ENCODE results near the gene SPOCK3.

DNA sequence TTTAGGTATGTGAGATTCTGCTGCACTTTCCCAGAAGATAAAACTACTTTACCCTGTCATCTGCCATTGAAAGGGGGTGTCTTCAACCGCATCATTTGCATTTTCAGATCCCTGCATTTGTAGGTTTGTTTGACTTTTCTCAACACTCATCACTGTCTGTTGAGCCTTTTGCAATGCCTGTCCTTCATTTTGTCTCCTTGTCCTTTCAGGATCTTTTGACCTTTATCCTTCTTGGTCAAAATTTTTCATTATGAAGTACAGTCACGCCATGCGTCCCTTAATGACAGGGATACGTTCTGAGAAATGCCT is 103.6 kb downstream of the TMA16 start:
- PRO-cap = unidirectional peak, plus-strand start at position 152 of the sequence
- RAMPAGE, long total RNA = no peak

GRCh38 chr4:164197697-164197996 is 186.2 kb downstream of the MARCHF1 start:
- PRO-cap = no peak
- RAMPAGE, long total RNA = no peak

GRCh38 chr4:165215798-165216514 is 8.6 kb downstream of the KLHL2 start:
- PRO-cap = no peak
- RAMPAGE, long total RNA = no peak

GRCh38 chr4:165246575-165247833 is 32.5 kb downstream of the GK3 start:
- PRO-cap = no peak
- RAMPAGE, long total RNA = no peak

DNA sequence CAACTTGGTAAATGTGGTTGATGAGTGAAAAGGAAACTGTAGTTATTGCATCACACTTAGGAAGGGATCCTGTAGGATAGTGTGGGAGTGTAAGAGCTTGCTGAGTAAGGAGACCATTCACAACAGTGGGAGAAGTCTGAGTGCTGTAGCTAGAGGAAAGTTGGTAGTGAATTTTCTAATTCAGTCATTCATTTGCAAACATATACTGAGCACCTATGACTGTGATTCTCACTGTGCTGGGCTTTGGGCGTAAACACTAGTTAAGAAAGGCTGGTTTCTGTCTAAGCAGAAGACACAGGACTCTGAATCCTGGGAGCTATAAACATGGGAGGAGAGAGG is 14.3 kb upstream of the CPE start:
- PRO-cap = no peak
- RAMPAGE, long total RNA = no peak

DNA sequence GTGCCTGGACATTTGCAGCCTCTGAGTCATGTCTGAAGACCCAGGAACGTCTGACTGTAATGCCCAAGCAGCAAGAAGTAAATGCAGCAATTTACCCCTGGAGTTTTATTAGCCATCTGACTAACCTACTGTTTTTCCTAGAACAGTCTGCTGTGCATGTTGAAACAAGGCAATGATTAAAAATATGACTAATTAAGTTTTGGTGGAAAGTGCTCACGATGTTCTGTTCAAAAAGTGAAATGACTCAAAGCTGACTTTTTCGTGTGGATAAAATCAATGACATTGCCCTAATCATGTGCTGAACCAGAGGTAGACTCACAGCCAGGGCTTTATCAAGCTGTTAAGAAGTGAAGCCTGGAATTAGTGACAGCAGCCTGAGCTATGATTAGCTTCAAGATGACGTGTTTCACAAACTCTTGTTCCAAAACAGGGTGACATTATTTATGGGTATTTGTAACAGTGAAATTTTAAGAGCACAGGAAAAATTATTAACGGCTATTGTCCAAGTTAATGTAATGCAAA is 201.7 kb downstream of the CPE start:
- PRO-cap = no peak
- RAMPAGE, long total RNA = no peak

GRCh38 chr4:166045661-166045930 is 172.6 kb downstream of the TLL1 start:
- PRO-cap = no peak
- RAMPAGE, long total RNA = no peak

GRCh38 chr4:167233701-167234899 is at the start of gene SPOCK3:
SPOCK3 (minus strand) TSS chr4:167234494.
- PRO-cap = no peak
- RAMPAGE, long total RNA = no peak

DNA sequence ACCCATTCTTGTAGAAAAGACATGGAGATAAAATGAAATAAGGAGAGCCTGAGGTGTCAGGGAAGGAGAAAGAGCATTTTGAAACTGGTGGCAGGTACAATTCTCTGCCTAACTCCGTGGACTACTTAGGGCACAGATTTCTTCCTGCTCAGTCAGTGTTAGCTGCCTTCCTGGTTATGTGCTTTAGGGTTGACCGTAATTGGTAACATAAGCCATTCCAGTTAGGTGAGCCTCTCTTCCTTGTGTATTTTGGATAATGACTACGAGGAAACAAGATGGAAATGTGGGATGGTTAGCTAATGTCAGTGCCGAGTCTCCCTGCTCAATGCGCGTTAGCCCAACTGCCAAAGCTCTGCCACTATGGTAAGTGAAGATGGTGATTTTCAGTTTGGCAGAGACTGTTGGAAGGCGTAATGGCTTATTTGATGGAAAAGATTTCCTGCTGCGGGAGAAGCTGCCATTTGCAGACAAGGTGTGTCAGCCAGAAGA is 174.1 kb downstream of the CBR4 start:
- PRO-cap = no peak
- RAMPAGE, long total RNA = no peak

GRCh38 chr4:168921398-168921816 is 88.6 kb downstream of the CBR4 start:
- PRO-cap = no peak
- RAMPAGE, long total RNA = no peak

DNA sequence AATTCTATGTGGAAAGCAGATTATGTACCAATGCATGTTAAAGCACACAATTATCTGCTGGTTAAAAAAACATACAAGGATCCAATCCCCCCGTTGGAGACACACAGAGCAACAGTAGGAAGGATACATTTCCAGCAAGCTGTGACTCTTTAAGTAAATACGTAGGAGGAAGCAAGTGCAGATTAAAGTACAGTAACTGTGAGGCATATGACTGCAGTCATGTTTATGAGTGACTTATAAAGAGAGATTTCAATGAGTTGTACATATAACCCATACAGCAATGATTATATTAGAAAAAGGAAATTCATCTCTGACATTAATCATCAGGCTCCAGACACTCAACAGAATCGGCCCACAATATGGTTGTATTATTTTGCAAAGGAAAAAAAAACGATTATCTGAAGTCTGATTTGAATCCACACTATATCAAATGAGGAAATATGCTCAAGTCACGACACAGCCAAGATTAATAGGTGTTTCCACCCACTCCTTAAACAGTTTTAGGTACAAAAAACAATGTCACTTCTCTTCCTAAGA is 21.1 kb downstream of the SH3RF1 start:
- PRO-cap = no peak
- RAMPAGE, long total RNA = no peak

DNA sequence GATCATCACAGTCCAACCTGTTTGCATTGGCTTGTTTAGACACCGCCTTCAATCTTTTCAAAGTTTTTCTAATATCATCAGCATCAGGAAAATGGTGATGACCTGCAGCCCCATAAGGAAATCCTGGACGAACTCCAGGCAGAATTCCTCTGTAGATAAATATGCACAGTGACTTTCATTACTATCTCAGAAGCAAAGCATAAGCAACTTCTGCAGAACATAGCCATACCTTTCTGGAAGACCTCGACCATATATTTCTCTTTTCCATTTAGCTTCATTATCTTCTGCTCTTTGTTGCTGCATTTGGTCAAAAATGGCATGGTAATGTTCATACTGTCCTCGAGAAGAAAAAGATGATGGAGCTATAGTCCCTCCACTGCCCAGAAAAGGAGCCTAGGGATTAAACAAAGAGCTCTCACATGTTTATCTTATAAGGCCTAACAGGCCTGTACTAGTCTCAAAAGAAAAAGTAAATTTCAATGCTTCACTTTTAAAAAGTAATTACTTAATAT is 56.6 kb downstream of the NEK1 start:
- PRO-cap = no peak
- RAMPAGE, long total RNA = no peak

GRCh38 chr4:169613003-169613847 is 842 bp upstream of the NEK1 start:
- PRO-cap = no peak
- RAMPAGE, long total RNA = no peak

GRCh38 chr4:169940868-169941691 is 85.1 kb downstream of the MFAP3L start:
- PRO-cap = no peak
- RAMPAGE, long total RNA = no peak

- PRO-cap = no peak
- RAMPAGE, long total RNA = no peak
Measured at GRCh38 chr4:169942636-169942872, 83.6 kb downstream of the MFAP3L start.

GRCh38 chr4:169993482-169994146 is 32.6 kb downstream of the MFAP3L start:
- PRO-cap = no peak
- RAMPAGE, long total RNA = no peak

DNA sequence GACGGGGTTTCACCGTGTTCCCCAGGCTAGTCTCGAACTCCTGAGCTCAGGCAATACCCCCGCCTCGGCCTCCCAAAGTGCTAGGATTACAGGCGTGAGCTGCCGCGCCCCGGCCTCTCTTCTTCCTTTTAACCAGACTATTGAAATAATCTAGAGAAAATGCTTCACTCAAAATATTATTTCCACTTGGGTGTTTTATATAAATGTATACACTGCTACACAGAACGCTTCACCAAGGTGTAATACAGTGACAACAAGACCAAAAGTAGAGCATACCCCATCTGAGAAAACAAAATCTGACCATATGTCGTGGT is 837.5 kb upstream of the AADAT start:
- PRO-cap = no peak
- RAMPAGE, long total RNA = no peak

- PRO-cap = no peak
- RAMPAGE, long total RNA = no peak
Measured at GRCh38 chr4:171812323-171813148, 668 bp upstream of the GALNTL6 start.

- PRO-cap = no peak
- RAMPAGE, long total RNA = no peak
Measured at GRCh38 chr4:172155945-172156541, 342.8 kb downstream of the GALNTL6 start.

DNA sequence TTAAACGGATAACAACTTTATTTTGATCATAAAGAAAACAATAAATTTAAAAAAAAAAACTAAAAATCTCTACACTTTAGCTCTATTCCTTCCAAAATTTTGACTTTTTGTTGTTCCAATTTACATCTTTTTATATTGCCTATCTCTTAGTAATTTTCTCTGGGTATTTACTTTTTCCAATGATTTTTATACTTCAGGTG is 463.3 kb upstream of the GALNT7 start:
- PRO-cap = no peak
- RAMPAGE, long total RNA = no peak